Measurements from ENCODE around the gene IL12RB2.

- PRO-cap, 4 experiments, result peak in 1 of 4 experiments; most common plus-strand start chr1:65164920 (in 1)
- RAMPAGE, long total RNA, 2 experiments, result no peak in any of the 2 experiments
These were observed 16.8 kb downstream of the AK4 start for GRCh38 chr1:65164856-65165097.

GRCh38 chr1:65264373-65265077 lies 44.8 kb upstream of the DNAJC6 start:
- PRO-cap, 4 experiments, result no peak in any of the 4 experiments
- RAMPAGE, long total RNA, 2 experiments, result no peak in any of the 2 experiments

GRCh38 chr1:65469087-65469623 lies 48.7 kb downstream of the LEPR start:
- PRO-cap, 4 experiments, result peak in 3 of 4 experiments; most common plus-strand start chr1:65469314 (in 3); most common minus-strand start chr1:65469251 (in 2)
- RAMPAGE, long total RNA, 2 experiments, result no peak in any of the 2 experiments

DNA sequence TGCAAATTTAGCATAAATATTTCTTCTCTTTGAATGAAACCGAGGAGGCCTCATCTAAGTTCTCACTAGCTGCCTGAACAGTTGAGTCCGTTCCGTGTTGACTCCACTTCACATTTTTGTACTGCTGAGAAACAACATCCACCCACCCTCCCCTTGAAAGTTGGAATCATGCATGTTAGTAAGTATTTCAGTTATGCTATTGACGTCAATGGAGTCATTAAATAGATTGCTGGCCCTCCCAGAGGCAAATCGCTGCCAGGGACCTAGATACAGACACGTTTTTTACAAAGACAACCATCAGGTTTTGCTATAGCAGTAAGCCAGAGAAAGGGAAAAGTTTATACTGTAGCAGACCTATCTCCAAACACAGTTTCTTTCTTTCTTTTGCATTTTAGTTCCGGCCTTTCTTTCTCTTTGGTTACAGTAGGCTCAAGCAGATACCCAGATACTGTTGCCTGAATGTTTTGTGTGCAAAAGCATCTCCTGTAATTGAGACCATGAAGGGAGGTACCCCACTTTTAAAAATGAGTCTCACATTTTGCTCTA lies 262.6 kb upstream of the SGIP1 start:
- PRO-cap, 4 experiments, result peak in 4 of 4 experiments; most common plus-strand start position 247 of the sequence (in 4); most common minus-strand start position 118 of the sequence (in 2)
- RAMPAGE, long total RNA, 2 experiments, result no peak in any of the 2 experiments

DNA sequence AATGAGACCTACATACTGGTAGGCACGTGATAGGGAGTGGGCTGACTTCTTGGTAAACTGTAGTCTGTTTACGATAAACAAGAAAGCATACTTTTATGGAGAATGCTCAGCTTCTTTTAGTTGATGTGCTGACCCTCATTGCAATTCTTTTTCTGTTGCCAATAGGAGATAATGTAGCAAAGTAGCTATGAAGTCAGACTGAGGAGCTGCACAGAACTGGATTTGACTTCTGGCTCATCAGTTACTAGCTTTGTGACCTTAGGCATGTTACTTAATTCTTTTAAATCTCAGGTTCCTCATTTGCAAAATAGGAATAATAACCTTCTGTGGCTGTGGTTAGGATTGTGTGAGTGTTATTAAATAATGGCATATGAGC lies 237.7 kb upstream of the SGIP1 start:
- PRO-cap, 4 experiments, result no peak in any of the 4 experiments
- RAMPAGE, long total RNA, 2 experiments, result no peak in any of the 2 experiments

GRCh38 chr1:66316417-66317359 lies 217.3 kb upstream of the SGIP1 start:
- PRO-cap, 4 experiments, result peak in 4 of 4 experiments; most common plus-strand start chr1:66316962 (in 3); most common minus-strand start chr1:66316584 (in 1)
- RAMPAGE, long total RNA, 2 experiments, result no peak in any of the 2 experiments

- PRO-cap, 4 experiments, result peak in 4 of 4 experiments; most common plus-strand start chr1:66334115 (in 2); most common minus-strand start chr1:66333679 (in 3)
- RAMPAGE, long total RNA, 2 experiments, result no peak in any of the 2 experiments
These were observed 200.3 kb upstream of the SGIP1 start for GRCh38 chr1:66333463-66334215.

DNA sequence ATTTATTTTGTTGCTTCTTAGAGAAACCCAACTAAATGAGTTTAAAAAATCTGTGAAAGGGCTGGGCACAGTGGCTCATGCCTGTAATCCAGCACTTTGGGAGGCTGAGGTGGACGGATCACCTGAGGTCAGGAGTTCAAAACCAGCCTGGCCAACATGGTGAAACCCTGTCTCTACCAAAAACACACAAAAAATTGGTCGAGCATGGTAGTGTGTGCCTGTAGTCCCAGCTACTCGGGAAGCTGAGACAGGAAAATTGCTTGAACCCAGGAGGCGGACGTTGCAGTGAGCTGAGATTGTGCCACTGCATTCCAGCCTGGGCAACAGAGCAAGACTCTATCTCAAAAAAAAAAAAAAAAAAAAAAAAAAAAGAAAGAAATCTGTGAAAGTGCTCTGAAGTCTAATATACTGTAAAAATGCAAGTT lies 164.1 kb upstream of the SGIP1 start:
- PRO-cap, 4 experiments, result no peak in any of the 4 experiments
- RAMPAGE, long total RNA, 2 experiments, result no peak in any of the 2 experiments

- PRO-cap, 4 experiments, result peak in 2 of 4 experiments; most common plus-strand start chr1:66380563 (in 2)
- RAMPAGE, long total RNA, 2 experiments, result no peak in any of the 2 experiments
These were observed 153.6 kb upstream of the SGIP1 start for GRCh38 chr1:66380357-66380765.

DNA sequence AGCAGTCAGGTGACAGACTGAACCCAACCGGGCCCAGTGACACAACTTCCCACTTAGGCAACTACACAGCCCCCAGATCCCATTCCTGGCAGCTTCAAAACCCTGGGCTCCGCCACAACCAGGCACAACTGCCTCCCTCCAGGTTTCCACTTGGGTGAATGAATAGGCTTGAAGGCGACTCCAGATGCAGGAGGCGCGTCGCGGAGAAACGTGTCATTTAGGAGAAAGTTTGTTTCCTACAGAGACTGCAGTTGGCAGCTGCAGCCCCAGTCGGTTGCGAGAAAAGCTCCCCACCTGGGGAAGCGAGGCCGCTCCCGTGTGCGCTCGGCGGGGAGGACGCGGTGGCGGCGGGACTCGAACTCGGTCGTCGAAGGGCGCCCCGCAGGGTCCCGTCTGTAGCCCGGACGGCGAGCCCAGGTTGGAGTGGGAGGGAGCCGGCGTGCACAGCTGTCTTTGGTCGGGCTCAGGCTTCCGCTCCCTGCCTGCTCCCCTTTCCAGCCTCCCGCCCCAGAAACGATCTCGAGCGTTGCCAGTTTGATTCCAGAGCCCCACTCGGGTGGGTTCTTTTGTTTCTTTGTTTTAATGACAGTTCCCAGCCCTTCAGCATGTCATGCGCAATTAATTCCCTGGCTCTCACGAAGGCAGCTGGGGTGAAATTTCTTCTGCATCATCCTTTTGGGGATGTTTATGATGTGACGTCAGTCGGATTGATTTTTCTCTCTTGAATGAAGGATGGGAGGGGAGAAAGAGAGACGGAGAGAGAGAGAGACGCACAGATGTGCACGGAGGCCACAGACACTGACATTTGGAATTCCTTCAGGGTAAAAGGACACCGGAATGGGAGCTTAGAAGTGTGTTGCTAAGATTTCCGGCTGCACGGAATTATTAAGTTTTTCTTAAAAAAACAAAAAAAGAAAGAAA lies 841 bp upstream of the SGIP1 start:
- PRO-cap, 4 experiments, result peak in 3 of 4 experiments; most common plus-strand start position 742 of the sequence (in 3); most common minus-strand start position 620 of the sequence (in 1)
- RAMPAGE, long total RNA, 2 experiments, result no peak in any of the 2 experiments

DNA sequence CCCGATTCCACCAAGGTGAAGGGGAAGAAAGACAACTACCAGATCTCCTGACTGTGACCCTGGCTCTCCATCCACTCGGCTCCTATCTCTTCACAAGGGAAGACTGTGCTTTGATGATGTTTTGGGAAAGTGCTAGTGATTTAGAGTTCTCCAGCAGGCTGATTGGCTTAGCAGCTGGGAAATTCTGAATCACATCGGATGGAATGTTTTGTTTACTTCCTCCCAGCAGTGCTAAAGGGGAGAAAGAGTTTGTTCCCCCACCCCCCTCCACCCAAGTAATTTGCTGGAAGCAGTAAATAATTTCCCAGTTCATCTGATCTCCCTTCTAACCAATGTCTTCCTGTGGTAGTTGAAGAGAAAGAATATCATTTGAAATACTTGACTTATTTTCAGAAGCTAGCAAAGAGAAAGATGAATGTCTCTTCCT lies 29.5 kb downstream of the SGIP1 start:
- PRO-cap, 4 experiments, result no peak in any of the 4 experiments
- RAMPAGE, long total RNA, 2 experiments, result no peak in any of the 2 experiments

DNA sequence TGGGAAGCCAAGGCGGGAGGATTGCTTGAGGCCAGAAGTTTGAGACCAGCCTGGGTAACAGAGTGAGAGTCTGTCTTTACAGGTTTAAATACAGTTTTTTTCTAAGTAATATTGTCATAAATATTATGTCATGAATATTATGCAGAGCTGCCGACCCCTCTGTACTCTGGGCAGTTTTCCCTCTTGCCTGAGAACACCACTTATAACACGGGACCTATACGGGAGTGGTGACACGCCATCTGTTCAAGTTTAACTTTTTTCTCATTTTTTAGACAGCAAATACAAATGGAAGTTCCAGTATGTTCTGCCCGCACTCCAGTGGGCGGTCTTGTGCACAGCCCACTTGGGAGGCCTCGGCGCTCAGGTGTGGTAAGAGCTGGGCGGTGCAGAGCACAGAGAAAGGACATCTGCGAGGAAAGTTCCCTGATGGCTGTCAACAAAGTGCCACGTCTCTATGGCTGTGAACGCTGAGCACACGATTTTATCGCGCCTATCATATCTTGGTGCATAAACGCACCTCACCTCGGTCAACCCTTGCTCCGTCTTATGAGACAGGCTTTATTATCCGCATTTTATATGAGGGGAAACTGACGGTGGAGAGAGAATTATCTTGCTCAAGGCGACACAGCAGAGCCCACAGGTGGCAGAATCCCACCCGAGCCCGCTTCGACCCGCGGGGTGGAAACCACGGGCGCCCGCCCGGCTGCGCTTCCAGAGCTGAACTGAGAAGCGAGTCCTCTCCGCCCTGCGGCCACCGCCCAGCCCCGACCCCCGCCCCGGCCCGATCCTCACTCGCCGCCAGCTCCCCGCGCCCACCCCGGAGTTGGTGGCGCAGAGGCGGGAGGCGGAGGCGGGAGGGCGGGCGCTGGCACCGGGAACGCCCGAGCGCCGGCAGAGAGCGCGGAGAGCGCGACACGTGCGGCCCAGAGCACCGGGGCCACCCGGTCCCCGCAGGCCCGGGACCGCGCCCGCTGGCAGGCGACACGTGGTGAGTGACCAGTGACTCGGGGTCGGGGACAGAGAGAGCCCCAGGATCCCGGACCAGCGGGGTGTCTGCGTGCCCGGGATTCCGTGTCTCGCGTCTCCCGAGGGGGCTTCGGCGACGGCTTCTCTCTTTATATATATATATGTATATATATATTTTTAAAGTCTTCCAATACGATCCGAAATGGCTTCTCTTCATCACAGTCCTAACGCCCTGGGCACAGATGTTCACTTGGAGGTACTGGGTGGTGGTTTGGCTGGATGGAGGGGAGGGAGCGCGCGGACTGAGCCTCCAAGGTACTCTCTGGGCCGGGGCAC lies at the start of gene IL12RB2:
IL12RB2 (plus strand) TSS at position 894 of the 1,302 bp plus-strand sequence.
- PRO-cap, 4 experiments, result peak in 3 of 4 experiments; most common plus-strand start position 416 of the sequence (in 2); most common minus-strand start position 334 of the sequence (in 1)
- RAMPAGE, long total RNA, 2 experiments, result start-site peak on the plus strand in 1 of 2 experiments, centred at position 914 of the sequence, 7 reads per replicate

DNA sequence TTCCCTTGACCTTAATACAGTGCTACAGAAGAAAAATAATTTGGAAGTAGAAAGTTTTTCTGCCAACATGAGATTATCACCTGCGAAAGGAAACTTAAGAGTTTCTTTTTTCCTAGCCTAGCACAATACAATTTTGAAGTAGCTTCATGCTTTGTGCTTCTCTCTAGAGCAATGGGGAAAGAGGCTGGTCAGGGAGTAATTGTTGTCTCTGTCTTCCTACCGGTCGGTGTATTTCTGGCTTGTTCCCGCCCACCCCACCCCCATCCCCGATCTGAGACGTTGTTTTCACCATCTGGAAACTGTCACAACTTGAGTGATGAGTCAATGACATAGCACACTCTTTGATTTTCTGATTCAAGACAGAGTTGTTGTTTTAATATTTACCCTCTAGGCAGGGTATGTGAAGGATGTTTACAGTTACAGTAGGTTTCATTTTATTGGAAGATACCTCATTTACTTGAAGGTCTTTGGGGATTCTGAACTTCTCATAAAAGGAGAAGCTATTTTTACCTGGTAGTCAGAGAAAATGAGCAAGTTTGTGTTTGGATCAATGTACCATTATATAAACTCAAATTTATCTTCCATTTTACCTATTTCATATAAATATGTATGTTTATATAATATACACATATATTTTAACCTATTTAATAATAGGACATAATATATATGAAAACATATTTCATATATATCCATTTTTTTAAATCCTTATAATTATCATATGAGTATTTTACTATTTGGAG lies 7.1 kb downstream of the IL12RB2 start:
- PRO-cap, 4 experiments, result no peak in any of the 4 experiments
- RAMPAGE, long total RNA, 2 experiments, result no peak in any of the 2 experiments

DNA sequence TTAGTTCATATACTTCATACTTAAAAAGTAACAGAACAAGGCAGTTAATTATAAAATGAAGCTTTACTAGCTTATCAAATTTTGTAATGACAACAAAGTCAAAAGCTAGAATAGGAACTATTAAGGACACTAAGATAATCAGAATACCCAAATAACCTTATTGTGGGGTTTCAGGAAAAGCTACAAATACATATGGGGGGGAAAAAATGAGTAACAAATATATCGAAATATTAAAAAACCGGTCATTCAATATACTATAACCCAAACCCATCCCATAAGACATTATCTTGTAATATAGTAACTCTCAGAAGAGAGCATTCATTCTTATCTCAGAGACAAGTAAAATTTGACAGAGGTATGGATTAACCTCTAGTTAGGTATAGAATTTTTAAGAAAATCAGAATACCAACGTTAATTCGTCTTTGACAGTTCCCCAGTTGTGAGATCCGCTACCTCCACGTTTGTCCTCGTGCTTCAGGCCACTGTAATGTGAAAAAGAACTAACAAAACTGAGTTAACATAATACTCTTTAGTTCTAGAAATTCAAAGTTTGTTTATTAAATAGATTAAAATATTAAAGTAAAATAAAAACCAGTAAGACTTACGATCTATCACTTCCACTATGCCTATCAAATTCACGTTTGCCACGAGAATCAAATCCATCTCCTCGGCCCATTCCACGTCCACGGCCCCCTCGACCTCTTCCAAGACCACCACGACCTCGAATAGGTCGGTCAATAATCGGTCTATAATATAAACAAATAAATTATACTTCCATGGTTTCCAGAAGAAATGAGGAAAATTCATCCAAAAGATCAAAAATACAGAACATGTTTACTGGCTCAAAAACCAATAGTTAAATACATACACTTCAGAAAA lies 5.5 kb downstream of the SERBP1 start:
- PRO-cap, 4 experiments, result no peak in any of the 4 experiments
- RAMPAGE, long total RNA, 2 experiments, result no peak in any of the 2 experiments

DNA sequence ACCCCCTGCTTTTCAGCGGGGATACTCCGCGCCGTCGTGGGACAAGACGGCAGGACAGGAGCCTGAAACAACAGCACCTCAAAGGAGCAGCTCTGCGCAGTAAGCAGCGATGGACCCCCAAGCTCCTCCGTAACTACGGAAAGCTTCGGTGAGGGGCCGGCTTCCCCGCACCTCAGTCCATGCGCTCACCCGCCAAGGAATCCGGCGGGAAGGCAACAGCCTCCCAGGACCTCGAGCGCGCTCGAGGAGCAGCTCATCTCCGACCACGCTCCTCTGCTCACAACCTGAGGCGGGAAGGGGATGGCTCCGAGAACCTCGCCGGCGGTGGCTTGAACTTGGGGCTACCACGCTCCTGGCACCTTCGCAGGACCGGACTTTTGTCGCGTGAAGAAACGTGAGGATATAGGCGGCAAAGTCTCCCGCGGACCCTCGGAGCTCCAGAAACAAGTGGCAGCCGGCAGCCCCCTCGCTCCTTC lies 692 bp downstream of the SERBP1 start:
- PRO-cap, 4 experiments, result peak in 2 of 4 experiments; most common plus-strand start position 440 of the sequence (in 2)
- RAMPAGE, long total RNA, 2 experiments, result no peak in any of the 2 experiments

DNA sequence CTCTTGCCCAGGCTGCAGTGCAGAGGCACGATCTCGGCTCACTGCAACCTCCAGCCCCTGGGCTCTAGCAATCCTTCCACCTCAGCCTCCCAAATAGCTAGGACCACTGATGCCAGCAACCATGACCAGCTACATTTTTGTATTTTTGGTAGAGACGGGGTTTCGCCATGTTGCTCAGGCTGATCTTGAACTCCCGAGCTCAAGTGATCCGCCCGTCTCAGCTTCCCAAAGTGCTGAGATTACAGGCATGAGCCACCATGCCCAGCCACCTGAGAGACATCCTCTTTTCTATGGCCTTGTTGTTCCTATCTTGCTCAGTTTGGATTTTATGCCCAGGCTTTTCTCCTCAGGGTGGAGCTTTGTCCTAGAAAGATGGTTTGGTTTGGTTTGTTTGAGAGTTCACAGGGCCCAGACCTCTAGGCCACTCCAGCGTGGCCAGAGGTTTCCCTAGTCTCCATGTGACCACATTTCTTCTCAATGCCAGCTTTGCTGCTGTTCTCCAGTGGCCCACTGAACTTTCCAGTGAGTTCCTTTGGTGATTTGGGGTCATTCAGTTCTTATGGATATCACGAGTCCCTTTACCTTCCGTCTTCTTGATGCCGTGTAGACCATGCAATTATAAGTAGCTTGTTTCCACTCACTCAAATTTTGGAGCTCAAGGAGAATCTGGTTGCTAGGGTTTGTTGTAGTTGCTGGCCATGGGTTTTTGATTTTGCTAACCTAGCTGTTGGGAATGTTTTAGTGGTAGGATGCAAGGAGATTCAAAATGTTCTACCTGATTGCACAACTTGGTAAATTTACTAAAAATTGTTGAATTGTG lies 92.6 kb upstream of the SERBP1 start:
- PRO-cap, 4 experiments, result peak in 3 of 4 experiments; most common plus-strand start position 525 of the sequence (in 2); most common minus-strand start position 301 of the sequence (in 1)
- RAMPAGE, long total RNA, 2 experiments, result no peak in any of the 2 experiments

DNA sequence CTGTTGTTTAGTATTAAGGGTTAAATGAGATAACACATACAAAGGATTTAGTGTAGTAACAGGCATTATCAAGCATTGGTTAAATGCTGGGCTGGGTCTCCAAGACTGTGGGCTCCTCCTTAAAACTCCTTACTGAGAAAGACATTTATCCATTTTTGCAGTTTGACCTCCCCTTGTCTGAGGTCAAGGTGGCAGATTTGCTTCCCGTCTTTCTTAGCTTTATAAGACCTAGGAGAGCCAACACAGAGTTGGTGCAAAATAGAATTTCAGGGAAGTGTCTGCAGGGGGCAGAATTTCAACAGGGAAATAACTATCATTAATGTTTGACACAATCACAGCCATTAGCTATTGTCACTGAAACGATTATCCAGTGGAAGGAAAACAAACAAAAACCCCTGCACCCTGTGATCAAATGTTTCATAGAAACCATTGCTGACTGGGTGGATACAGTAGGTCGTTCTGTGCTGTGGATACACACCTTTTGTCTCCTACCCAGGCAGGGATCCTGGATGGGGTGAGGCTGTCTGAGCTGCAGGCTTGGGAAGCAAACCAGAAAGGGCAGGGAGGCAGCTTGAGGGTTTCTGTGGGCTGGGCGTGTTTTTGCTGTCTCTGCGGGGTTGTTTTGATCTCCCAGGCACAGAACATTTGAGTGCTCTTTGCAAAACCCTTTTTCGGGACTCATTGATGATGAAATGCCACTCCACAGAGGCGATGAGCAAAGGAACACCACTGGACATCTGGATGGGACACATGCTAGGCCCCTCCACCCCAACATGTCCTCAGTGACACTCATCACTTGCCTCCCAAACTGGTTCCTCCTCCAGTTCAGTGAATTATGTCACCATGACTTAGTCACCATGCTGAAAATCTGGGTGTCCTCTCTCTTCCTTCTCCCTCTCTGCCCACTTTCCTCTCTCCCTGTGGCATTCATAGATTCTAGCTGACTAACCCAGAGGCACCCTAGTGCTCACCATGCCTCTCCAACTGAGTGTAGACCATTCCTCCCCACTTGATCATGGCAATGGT lies 94.2 kb upstream of the SERBP1 start:
- PRO-cap, 4 experiments, result peak in 4 of 4 experiments; most common plus-strand start position 698 of the sequence (in 4); most common minus-strand start position 546 of the sequence (in 4)
- RAMPAGE, long total RNA, 2 experiments, result no peak in any of the 2 experiments

DNA sequence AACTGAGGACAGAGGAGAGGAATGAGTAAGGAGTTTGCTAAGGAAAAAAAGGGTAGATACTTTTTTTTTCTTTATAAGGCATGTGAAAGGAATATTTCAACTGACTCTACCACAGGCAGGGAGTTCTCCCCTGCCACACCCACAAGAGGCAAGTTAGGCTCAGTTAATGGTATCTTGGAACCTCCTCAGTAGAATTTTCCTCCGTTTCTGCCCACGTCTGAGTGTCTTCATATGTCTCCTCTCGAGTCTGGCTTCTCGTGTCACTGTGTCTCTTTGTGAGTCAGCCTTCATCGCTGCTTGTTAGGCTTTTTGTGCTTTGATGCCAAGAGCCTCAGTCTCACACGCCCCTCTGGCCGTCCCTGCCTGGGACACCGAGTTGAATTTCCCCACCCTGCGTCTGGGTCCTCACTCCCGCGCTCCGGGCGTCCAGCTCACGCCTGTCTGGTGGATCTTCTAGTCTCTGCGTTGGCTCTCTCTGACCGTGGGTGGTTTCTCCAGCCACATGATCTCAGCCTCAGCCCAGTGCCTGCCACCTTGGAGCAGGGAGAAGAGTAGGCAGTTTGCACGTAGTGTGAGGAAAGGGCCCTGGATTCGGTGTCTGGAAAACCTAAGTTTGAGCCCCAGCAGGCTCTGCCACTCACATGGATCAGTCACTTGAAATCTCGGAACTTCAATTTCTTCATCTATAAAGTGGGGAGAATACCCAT lies 125.7 kb upstream of the GADD45A start:
- PRO-cap, 4 experiments, result no peak in any of the 4 experiments
- RAMPAGE, long total RNA, 2 experiments, result no peak in any of the 2 experiments

DNA sequence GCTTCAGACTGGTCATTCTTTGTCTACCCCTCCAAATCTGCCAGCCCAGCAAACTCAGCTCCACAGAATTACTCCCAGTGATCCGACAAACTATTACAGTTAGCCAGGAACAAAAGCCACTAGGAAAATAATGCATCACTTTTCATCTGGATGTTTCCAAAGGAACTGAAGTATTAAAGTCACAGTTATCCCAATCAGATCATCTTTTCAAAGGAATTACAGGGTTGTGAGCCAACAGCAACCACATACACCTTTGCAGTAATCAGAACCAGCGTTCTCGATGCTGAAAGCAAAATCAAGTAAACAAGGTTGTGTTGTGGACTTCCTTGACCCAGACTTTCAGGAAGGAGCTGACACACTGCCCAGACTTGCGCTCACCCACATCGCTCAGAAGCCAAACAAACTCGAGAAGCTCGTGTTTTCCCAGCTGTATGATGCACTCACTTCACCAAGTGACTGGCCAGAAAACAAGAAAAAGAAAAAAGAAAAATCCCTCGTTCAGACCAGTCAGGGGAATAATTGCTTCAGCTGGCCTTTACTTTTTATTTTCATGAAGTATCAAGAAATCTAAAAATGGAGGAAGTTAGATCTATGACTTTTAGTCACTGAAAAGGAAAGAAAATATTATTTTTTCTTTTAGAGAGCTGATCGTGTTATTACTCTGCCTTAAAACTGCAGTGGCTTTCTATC lies 66.3 kb upstream of the GADD45A start:
- PRO-cap, 4 experiments, result no peak in any of the 4 experiments
- RAMPAGE, long total RNA, 2 experiments, result no peak in any of the 2 experiments

DNA sequence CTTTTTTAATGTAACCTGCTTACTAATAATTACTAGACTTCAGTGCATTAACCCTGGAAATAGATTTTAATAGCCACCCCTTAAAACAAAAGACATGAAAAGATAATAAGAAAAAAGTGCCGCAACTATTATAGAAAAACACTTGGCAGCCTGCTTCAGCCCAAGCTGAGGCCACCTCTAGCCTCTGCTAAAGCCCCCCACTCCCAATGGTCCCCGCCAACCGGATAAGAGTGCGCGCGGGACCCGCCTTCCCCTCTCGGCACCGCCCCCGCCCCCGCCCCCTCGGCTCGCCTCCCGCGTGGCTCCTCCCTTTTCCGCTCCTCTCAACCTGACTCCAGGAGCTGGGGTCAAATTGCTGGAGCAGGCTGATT lies 283 bp upstream of the GADD45A start:
- PRO-cap, 4 experiments, result peak in 4 of 4 experiments; most common minus-strand start position 325 of the sequence (in 3)
- RAMPAGE, long total RNA, 2 experiments, result no peak in any of the 2 experiments

Measured in right lobe of liver (tissue), 4 donors.